AG04449 (cell line): Measurements from ENCODE around the genes HERC4 and DDX21.

- RRBS: no CpG with 5 or more reads among the region's 7 CpGs
Observed at GRCh38 chr10:67224366-67225034, 298.7 kb downstream of the LRRTM3 start.

DNA sequence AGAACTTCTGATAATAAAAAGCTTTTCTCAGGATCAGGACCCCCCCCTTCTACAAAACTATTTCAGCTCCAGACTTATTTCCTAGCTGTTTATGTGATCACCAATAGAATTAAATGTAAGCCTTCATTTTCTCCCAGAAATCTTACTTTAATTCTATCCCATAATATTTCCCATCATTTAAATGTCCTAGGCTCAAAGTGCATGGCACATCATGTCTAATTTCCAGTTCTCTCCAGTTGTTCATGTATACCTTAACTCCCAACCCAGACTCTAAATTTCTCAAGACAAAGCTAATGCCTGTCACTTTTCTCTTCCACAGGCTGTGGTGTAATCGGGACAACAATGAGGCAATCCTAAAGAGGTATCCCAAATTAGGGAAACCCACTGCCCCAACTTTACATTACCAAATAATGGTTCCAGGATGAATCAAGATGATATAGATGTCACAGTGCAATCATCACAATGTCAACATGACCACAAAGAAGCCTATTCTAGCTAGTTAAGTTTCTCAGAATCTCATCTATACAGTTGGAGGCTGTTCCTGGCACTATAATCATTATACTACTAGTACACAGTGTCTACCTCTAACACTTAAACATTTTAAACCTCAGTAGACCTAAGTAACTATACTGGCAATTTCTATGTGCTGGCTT lies 4.2 kb downstream of the HERC4 start:
- RRBS: no CpG with 5 or more reads among the region's 1 CpG

DNA sequence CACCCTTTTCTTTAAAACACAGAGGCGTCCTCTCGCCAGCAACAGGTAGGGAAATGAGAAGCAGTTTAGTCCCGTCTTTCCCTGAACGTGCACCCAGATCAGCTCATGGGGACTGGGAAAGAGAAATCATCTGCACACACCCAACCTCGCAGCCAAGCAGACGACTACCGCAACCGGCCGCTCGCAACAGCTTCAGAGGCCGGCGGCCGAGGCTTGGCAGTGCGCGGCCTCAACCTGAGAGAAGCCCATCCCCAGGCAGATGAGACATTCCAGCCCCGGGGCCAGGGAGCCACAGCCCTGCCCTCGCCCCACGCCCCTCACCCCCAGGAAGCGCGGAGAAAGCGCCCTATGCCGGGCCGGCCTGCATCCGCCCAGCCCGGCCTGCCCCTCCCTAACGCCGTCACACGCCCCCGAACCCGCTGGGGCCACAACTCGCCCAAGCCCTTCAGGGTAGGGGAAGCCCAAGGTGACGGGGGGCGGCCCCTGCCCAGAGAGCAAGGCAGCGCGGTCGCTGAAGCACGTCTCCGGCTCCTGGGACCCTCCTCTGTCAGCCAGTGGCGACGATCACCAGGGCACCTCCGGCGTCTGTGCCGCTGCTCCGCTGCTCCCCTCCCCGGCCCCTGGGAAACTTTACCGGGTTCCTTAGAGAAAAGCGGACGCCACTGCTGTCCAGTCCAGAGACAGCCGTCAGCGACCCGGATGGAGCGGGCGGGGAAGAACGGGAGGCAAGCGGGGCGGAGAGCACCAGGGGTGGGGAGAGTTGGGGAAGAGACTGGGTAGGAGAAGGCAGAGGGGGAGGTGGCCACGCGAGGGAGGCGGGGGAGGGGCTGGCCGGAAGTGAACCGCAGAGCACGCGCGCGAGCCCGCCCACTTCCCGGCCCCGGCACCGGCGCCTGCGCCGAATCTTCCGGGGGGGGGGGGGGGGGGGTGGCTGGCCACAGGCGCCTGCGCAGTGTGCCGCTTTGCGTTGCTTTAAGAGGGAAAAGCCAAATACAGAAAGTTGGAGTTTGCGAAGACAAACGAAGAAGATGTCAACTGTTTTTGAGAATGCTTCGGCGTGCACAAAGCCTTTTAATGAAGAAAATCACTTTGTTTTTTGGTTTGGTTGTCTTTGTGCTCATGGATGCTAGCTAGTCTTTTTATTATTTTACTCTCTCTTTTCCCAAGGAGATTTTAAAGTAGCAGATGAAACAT lies at the start of gene HERC4:
HERC4 (minus strand) TSS at position 774 of the 1,194 bp plus-strand sequence.
- RRBS: 2% methylated on average over 32 of the region's 81 CpGs

DNA sequence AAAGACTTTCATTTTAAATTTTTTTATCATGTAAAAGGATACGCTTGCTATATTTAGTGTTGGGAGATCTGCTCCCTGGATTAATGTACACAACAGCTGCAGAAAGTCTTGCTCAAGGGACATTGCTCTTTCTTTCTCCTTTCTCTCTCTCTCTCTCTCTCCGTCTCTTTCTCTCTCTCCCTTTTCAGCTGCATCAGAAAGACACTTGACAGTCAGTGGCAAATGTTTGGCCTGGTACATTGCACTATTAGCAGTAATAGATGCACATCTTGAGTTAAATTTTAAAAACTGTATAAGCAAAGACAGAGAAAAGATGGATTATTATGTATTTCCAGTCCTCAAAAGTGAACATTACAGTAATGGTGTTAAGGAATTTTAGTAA lies 816 bp downstream of the MYPN start:
- RRBS: no CpG with 5 or more reads among the region's 2 CpGs

DNA sequence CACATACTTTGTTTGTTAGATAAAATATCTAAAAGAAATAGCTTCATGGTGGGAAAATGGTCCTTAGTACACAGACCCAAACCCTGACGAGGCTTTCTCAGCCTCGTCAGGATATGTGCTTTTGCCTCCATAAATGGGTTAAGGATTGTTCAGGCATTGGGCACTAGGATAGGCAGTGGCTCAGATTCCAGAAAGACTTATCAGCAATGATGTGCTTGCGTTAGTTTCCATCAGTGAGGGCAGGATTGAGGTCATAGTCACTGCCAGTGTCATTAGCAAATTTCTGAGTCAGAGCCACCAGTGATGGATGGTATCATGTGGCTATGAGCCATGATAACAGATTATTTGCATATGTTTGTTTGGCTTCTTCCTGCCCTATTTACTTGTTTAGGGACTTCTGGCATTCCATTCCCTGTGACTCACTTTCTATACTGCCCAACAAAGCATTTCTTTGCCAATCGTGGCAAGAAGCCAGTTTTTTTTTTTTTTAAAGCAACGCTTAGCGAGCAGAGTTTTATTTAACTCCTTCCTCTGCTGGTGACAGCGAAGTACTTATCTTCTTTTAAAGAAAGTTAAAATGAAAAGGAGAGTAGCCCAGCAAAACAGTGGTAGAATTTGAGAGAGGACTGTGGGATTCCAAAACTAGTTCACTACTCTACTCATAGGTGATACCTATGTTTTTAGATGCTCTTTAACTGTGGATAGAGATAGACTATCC lies 44.3 kb downstream of the MYPN start:
- RRBS: no CpG with 5 or more reads among the region's 7 CpGs

DNA sequence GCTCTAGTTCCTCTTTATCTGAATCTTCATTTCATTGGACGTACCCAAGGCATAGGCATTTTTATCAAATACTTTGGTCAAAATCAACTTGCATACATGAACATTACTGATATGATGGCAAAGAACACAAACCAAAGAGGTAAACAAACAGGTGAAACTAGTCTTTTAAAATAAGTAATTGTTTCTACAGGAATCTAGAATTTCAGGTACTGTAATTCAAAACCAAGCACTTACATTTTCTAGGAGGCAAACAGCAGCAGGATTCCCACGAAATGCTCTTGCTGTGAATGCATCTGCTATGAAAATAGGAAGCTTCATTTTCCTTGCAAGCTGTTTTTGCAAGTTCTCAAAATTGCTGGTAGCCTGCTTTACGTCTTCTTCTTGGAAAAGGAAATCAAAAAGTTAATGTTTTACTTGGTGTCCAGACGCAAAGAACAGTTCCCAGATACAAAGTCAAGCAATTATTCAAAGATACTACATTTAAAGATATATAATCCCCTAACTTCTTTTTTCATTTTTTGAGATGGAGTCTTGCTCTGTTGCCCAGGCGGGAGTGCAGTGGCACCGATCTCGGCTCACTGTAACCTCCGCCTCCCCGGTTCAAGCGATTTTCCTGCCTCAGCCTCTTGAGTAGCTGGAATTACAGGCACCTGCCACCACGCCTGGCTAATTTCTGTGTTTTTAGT lies 25.2 kb upstream of the HNRNPH3 start:
- RRBS: no CpG with 5 or more reads among the region's 11 CpGs

DNA sequence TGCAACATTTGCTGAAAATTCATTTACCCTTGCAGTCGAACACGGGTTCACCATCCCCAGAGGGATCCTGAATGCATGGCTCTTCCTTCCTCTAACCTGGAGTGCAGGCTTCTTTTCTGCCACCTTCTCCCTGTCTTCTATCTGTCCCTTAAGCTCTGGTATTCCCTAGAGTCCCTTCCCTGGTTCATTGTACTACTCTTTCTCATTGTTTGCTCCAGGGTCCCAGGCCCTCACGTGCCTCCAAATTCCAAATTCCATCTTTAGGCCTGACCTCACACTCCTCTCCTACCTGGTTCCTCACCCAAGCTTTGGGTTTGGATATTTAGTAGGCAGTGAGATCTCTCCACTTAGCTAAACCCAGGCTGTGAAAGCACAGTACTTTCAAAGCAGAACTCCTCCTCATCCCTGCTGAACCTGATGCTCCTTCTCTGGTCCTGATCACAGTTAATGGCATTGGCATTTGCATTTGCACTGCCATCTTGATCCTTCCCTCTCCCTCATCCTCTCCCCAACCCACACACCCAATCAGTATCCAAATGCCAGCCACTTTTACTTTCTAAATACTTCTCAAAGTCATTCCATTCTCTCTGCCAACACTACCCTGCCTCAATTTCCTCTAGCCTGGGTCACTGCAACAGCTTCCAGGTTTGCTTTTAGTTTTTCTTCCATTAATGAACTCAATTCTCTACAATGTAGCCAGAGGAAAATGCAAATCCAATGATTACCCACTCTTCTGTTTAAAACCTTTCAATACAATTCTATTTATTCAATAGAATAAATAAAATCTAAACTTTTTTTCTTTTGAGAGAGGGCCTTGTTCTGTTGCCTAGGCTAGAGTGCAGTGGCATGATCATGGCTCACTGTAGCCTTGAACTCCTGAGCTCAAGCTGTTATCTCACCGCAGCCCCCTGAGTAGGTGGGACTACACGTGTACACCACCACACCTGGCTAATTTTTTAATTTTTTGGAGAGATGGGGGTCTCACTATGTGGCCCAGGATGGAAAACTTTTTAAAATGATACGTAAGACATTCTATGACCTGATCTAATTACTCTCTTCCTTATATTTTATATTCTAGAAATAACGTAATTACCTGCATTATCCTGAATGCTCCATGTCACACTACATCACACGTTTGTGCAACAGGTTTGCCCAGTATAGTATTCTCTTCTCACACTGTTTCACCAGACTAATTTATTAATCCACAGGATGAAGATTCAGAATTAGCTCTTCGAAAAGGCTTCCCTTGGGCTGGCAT lies 26.1 kb upstream of the RUFY2 start:
- RRBS: no CpG with 5 or more reads among the region's 9 CpGs

DNA sequence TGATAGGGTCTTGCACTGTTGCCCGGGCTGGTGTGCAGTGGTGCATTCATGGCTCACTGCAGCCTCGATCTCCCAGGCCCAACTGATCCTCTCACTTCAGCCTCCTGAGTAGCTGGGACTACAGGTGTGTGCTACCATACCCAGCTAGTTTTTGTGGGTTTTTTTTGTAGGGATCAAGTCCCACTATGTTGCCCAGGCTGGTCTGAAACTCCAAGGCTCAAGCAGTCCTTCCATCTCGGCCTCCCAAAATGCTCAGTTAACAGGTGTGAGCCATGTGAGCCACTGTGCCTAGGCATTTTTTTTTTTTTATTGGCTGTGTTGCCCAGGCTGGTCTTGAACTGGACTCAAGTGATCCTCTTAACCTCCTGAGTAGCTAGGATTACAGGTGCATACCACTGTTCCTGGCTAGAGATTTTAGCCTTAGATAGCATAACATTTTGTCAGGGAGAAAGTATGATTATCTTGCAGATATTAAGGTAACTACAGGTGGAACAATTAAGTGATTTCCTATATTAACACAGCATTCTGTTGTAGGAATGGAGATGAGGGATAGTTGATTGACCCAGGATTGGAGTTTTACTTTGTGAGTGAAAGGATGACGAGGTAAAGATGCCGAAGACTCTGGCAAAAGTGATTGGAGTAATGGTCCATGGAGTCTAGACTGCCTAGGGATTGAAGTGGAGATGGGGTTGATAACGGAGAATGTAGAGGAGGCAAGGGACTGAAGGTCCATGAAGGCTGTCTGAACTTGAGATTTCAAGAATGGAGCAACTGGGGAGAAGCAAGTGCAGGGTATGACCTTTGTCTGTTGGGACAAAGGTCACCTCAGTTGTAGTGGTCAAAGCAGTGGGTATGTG lies 5.8 kb upstream of the DDX21 start:
- RRBS: no CpG with 5 or more reads among the region's 6 CpGs

DNA sequence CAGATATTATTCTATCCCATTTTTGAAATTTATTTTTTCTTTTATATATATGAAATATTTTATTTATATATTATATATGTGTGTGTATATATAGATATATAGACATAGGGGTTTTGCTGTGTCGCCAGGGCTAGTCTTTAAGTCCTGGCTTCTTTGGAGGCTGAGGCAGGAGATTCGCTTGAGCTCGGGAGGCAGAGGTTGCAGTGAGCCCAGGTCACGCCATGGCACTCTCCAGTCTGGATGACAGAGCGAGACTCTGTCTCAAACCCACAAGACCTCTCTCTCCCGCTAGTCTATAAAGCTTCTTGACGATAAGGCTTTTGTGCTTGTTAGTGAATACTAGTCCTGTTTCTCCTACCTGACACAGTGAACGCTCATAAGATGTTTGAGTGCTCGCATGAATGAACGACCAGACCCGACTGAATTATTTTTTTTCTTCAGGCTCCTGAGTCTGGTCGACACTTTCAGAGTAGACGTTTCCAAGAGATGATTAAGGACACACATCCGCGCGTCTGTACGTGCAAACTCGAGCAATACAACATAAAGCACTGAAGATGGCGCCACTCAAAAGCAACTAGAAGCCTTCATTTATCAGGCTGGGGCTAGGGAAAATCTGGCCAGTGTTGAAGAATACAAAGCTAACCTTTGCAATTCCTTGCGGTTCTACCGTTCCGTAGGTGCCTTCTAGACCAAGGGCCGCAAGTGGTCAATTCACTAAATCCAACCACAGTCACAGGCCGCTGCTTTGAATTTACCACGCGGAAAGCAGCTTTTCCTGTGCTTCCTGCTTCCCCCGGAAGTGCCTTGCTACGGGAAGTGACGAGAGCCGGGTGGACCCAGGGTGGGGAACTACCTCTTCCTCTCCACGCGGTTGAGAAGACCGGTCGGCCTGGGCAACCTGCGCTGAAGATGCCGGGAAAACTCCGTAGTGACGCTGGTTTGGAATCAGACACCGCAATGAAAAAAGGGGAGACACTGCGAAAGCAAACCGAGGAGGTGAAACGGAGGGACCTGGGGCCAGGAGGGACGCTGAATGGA lies at the start of gene DDX21:
DDX21 (plus strand) TSS at position 854 of the 1,038 bp plus-strand sequence.
- RRBS: 0% methylated on average over 4 of the region's 43 CpGs

DNA sequence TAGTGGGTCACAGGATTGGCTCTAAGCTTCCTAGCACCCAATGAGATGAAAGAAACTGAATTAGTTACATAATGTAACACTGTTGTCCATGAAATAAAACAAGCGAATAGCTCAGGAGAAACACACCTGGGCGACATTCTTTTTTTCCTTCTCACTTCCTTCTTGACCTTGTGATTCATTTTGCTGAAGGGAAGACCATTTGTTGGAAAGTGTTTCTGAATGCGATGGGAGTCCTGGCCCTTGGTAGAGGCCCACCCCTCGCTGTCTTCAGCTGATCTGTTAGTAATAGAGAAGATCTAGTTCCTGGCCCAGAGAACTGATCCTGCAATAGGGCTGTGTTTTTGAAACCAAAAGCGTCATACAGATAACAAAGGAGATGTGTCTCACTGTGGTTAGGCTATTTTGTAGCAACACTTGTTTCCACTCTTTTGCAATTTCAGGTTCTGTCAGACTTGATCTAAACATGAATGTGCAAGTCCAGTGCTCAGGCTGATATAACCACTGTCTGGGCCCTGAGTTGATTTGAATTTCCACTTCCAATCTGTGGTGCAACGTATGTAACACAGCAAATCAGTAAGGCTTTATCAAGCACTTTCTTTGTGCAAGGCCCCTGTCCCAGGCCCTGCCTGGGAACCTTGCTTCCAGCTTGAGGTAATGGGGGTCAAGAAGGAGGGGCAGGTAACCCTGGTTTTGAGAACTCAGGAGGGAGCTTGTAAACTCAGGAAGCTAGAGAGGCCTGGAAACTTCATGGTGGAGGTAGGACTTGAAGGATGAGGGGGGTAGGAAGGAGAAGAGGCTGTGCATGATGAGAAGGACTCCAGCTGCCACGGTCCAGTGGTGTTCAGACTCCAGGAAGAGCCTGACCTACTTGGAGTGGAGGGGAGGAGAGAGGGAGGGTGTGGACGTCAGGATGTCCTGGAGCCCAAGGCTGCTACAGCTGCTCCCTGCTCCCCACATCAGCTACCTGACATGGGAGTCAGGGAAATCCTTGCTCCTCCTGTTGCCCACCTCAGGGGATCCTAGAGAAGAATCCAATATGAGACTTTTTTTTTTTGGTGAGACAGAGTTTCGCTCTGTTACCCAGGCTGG lies 42.3 kb upstream of the SRGN start:
- RRBS: no CpG with 5 or more reads among the region's 9 CpGs

- RRBS: no CpG with 5 or more reads among the region's 10 CpGs
Observed at GRCh38 chr10:69103755-69104951, 16.2 kb downstream of the SRGN start.

DNA sequence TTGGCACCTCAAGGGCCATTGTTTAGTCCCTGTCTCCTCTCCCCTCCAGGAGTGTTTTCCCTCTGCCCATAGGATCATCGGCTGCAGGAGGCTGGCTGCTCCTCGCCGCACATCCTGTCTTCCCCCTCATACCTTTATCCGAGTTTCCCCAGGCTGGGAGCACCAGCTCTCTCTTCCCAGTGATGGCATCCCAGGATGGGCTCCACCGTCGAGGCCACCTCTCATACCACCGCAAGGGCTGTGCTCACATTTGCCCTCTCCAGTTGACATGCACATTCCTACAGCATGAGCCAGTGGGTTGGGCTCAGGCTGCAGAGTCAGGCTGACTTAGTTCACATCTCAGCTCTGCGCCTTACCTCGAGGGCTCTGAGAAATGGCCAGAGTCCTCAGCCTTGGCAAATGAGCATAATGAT lies 12.1 kb downstream of the HKDC1 start:
- RRBS: no CpG with 5 or more reads among the region's 9 CpGs

DNA sequence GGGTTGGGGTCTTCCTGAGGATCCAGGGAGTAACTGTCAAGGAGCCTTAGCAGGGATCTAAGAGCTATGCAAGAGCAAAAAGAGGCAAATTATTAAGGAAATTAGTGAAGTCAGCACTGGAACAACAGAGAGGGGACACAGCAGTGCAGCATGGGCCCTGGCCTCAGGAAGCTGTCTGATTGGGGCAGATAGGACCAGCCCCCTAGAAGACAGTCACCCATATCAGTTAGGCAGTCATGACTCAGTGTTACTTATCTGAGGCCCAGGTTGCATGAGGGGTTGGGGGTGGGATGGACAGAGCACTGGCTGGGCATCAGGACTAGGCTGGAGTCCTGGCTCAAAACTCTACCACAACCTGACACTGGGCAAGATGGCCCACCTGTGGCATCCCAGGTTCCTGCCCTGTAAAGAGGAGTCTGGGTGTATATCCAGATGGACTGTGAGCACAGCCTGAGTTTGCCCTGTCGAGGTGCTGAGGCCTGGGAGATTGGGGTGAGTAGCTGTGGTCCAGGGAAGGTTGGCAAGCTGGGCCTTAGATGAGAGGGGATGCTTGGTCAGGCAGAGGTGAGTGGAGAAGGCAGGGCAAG lies 3.0 kb upstream of the HK1 start:
- RRBS: no CpG with 5 or more reads among the region's 1 CpG

DNA sequence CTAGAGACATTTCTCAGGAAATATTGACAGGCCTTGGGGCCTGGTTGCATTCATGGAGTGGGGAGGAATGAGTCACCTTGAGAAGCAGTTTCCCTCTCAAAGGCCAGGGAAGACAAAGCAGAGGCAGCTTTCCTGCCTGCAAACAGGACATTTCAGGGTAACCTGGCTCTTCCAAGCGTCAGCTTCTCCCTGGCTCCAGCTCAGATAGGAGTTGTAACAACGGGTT lies 2.3 kb upstream of the HK1 start:
- RRBS: no CpG with 5 or more reads among the region's 2 CpGs

DNA sequence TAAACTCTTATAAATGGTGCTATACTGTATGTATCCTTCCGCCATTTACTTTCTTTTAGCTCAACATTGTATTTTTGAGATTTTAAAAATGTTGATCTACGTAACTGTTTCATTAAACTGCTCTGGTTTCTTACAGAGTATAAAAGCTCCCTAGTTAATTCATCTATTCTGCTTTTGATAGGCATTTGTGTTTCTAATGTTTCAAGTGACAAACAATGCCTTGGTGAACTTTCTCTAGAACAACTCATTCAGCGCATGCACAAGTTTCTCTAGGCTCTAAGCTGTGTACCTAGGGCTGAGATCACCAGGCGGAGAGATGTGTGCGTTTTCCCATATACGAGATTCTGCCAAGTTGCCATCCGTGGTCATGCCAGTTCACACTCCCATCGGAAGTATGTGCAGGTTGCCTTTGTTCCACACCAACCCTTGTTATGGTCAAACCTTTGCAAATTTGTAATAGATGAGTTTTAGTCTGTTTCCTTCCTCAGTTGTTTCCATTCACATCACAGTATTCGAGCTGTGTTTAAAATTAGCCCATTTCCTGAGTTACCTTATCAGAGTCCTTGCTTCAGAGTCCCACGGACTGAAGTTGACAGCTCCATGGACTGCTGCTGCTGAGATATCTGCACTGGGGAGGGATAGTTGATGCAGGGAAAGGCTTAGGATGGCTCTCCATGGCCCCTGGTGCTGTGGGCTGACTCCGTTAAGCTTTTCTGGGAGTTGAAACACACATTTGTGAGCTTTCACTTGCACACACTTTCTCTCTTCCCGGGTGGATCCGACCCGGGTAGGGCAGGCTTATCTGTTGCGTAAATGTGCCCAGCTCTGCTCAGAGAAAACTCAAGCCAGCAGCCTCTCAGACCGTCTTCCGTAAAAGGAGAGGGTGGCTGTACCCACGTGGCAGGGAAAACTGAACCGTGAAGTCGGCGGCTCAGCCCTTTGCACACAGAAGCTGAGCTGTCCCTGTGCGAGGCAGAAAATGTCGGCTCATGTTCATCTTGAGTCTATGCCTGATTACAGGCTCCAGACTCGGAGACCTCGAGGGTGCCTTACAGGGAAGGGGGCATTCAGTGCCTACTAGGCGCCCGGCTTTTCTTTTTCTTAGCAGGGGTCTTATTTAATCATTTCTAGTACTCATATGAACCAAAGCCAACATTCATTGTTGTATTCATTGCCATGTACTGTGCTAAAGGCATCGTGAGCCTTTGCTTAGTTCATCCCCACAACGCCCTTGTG lies 9.1 kb downstream of the HK1 start:
- RRBS: no CpG with 5 or more reads among the region's 29 CpGs

GRCh38 chr10:69375212-69376449 lies 41.1 kb downstream of the TACR2 start:
- RRBS: 21% methylated on average over 4 of the region's 22 CpGs

GRCh38 chr10:69408521-69408870 lies 8.2 kb downstream of the TACR2 start:
- RRBS: 3% methylated on average over 12 of the region's 33 CpGs

DNA sequence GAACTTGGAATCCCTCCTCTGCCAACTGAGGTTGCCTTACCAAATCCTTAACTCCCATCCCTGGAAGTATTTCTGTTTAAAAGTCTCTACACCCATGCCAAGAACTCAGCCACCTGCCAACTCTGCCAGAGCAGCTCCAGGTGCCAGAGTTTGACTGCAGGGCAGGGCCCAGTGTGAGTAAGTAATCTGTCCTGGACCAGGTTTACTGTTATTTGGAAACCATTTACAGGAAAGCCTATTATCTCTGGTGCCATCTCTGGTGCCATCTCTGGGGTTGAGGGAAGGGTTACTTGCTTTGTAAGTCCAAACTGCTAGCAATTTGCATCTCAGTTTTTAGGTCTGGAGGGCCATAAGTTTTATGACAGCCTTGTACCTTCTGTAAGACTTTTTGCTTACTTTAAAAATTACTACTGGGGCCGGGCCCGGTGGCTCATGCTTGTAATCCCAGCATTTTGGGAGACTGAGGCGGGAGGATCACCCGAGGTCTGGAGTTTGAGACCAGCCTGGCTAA lies 2.6 kb downstream of the TSPAN15 start:
- RRBS: no CpG with 5 or more reads among the region's 4 CpGs

GRCh38 chr10:69459134-69460158 lies 8.2 kb downstream of the TSPAN15 start:
- RRBS: no CpG with 5 or more reads among the region's 14 CpGs

GRCh38 chr10:69467797-69468425 lies 16.6 kb downstream of the TSPAN15 start:
- RRBS: no CpG with 5 or more reads among the region's 10 CpGs